T-cell (primary cell): ENCODE measurements around the genes SRSF6, JPH2 and FITM2.

GRCh38 chr20:43457334-43457946, at the start of gene SRSF6:
Gene SRSF6, plus strand, starts transcription at chr20:43457896.
- PRO-cap, 7 experiments = peak in 7 of 7 experiments; most common plus-strand start chr20:43457896 (in 7); most common minus-strand start chr20:43457429 (in 3)

GRCh38 chr20:43579711-43580710, 10.7 kb upstream of the IFT52 start:
- PRO-cap, 7 experiments = no peak in any of the 7 experiments

DNA sequence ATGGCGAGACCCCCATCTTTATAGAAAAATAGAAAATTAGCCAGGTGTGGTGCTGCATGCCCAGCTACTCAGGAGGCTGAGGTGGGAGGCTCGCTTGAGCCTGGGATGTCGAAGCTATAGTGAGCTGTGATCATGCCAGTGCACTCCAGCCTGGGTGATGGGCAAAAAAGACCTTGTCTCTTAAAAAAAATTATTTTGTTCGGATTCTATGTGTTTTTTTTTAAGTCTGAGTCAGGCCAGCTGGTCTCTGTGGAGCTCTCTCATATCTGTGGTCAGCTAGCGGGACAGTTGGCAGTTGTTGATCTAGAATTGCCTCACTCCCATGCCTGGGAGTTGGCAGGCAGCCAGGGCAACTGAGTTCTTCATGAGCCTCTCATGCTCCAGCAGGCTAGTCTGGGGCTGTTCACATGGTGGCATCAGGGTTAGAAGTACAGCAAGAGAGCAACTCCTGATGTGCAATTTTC, 6.9 kb upstream of the IFT52 start:
- PRO-cap, 7 experiments = no peak in any of the 7 experiments

DNA sequence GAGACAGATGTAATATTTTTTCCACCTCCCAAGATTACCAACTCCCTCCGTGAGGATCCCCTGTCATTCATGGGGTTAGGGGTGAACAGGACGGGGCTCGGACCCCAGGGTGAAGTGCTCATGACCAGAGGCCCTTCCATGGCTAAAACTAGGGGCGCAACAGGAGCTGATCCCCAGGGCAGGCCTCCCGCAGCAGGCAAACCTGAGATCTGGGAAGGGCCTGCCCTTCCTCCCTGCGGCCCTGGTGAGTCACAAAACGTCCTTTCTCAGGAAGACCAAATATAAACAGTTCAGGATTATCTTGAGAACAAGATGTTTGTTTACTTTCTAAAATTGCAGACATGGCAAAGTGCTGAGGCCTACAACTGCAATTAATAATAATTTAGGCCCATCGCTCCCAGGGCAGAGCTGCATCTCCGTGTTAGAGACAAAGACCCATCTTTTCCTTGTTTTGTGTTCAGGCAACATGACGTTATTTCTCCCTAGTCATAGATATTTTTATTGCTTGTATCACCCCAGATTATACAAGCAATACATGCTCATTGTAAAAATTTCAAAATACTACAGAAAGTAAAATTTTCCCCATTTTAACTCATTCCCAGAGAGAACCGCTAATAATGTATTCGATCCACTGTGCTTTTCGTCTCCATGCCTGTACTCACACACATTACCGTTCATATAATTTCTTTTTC, 64.7 kb upstream of the TOX2 start:
- PRO-cap, 7 experiments = no peak in any of the 7 experiments

DNA sequence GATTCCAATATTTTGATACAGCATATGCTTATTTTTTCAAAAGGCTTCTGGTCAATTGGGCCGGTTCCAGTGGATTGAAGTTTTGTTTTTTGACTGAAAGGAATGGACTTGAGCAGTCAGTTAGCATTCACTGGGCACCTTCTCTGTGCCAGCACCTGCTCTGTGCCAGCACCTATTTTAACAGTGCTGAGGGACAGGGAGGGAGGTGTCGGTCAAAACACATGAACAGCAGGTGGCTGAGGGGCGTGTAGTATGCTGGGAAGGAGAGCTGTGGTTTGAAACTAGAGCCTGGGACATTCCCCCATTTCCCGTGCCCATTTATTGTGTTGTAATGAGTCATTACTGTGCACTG, 86.9 kb downstream of the TOX2 start:
- PRO-cap, 7 experiments = no peak in any of the 7 experiments

DNA sequence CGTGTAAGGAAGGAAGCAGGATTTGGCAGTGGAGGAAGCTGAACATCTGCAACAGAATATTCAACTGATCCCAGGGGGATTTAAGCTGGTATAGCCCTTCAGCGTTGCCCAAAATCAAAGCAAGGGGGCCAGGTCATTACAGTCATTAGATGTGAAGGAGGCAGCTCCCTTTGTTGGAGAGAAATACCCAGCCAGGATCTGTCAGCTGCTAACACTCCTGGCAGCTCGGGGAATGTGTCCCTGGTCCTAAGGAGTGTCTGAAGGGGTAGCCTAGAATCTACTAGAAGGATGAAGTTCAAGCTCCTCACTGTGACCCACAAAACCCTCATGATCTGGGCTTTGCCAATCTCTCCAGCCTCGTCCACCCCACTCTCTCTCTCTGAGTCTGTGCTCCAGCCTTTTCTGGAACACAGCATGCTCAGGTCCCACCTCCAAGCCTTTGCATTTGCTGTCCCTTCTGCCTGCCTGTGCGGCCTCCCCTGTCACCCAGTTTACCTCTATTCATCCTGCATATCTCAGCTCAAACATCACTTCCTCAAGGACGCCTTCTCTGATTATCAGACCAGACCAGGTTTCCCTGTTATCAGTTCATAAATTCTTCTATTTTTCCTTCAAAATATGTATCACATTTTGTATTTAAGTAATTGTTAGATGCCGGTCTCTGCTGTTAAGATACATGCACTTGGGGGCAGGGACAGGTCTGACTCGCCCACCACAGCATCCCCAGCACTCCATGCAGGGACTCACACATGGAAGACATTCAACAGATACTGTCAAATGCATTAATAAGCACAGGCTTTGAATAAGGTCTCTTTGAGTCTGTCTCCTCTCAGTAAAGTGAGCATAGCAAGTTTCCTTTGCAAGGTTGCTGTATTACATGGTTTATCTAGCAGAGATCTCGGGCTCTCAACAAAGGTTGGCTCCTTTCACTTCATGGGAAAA, 15.5 kb downstream of the JPH2 start:
- PRO-cap, 7 experiments = no peak in any of the 7 experiments

- PRO-cap, 7 experiments = no peak in any of the 7 experiments
These were observed at the start of gene JPH2 for GRCh38 chr20:44186548-44187808. Gene JPH2, minus strand, starts transcription at chr20:44187188.

DNA sequence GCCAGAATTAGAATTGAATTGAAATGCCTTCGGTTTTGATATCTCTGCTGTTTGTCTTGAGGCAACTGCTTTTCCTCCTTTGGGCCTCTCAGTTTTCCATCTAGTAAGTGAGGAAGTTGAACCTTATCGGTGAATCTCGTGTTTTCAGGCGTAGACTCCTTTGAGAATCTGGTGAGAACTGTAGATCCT, 712 bp upstream of the OSER1 start:
- PRO-cap, 7 experiments = no peak in any of the 7 experiments

DNA sequence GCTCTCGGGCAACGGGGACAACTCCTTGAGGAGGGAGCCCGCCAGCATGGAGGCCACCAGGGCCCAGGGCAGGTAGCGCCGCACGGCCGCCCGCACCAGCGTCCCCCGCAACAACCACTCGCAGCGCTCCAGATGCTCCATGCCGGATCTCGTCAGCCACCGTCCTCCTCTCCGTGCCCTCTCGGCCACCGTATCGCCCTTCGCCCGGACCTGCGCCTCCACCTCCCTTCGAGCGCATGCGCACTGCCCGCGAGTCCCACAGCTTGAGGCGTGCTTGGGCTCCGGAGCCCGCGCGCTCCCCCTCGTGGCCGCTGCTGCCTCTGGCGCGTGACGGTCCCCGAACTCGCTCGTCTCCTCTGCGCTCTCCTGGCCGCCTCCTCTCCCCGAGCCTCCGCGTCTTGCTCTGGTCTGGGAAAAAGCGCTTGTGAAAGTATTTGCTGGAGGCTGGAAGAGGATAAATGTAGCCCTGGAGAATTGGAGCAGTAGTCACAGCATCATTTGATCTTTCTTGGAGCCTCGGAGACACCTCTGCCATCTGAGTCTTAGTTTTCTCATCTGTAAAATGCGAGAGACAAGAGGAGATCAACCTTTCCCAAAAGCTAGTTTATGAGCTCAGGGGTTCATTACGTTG, at the start of gene FITM2:
TSS of gene FITM2 (minus strand) at position 195 of the 631 bp plus-strand sequence.
- PRO-cap, 7 experiments = peak in 6 of 7 experiments; most common minus-strand start position 195 of the sequence (in 4)

DNA sequence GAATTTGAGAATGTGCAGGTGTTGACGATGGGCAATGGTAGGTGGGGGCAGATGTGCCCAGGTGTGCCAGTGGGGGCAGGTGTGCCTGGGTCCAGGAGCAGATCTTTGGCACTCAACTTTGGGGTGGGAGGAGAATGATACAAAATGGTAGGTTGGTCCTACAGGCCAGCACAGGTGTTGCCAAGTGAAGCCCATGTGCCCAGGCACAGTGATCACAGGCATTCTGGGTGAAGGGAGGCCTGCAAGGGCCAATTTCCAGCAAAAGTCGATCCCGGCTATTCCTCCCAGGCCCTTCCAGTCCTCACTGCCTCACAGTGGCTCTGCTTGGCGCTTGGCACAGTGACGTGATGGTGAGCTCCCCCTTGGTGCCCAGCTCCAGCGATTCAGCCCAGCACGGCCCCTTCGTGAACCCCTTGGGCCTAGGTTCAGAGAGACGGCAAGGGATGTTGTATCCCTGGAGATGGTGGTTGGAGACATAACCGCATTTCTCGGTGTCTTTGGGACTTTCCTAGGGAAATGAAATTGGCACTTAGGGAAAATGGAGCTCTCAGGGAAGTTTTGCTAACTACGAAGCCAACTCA, 46.0 kb downstream of the HNF4A start:
- PRO-cap, 7 experiments = no peak in any of the 7 experiments

GRCh38 chr20:44449856-44450817, 25.5 kb upstream of the TTPAL start:
- PRO-cap, 7 experiments = no peak in any of the 7 experiments

- PRO-cap, 7 experiments = no peak in any of the 7 experiments
These were observed 14.7 kb upstream of the TTPAL start for GRCh38 chr20:44460792-44461572.

DNA sequence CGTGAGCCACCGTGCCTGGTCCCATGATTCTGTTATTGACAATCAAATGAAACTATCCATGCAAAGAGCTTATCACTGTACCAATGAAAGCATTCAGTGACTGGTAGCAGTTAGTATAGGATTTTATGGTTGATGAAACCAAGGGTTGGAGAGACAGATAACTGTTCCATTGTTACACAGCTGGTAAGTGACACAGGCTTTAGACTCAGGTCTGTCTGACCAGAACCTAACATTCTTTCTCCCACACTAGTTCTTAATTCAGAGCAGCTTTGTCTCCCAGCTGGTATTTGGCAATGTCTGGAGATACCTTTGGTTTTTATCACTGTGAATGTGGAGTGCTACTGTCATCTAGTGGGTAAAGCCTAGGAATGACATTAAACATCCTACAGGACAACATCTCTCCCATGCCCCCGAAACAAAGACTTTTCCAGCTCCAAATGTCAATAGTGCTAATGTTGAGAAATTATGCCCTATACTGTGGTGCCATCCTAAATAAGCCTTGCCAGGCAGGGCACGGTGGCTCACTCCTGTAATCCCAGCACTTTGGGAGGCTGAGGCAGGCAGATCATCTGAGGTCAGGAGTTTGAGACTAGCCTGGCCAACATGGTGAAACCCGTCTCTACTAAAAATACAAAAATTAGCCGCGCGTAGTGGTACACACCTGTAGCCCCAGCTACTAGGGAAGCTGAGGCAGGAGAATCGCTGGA, 4.2 kb upstream of the TTPAL start:
- PRO-cap, 7 experiments = no peak in any of the 7 experiments

DNA sequence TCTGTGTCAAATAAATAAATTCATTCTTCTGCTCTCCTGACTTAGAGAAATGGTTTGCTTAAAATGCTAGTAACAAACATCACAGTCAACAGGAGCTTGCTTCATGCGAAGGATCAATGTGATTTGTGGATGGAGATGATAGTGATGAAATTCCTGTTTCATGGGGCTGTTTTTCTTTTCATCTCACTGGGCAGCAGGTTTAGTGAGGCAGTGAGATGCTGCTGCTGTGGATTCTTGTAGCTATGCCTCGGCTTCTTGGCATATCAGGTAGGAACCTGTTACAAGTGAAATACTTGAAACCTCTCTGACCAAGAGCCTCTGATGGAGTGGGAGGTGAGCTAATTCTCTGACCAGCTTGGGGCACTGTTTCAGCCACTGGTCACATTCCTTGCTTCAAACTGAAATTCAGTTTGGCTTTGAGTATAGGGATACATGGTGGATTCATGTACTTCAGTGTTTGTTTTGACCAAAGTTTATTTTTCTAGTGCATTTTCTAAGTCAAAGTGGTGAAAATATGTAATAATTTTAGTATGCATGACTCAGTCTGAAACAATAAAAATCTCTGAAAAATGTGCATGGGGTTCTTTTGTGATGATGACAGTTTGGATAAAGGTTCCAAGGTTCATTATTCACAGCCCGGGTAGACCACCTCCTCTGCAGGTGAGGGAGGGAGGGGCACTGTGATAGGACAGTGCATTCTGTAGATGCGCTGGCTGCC, 18.5 kb downstream of the TTPAL start:
- PRO-cap, 7 experiments = no peak in any of the 7 experiments

- PRO-cap, 7 experiments = no peak in any of the 7 experiments
These were observed 5.3 kb downstream of the PKIG start for GRCh38 chr20:44587669-44588115.

- PRO-cap, 7 experiments = no peak in any of the 7 experiments
These were observed 18.5 kb downstream of the PKIG start for GRCh38 chr20:44600620-44601603.

GRCh38 chr20:44609894-44610694, 27.7 kb downstream of the PKIG start:
- PRO-cap, 7 experiments = peak in 6 of 7 experiments; most common minus-strand start chr20:44610600 (in 6)

DNA sequence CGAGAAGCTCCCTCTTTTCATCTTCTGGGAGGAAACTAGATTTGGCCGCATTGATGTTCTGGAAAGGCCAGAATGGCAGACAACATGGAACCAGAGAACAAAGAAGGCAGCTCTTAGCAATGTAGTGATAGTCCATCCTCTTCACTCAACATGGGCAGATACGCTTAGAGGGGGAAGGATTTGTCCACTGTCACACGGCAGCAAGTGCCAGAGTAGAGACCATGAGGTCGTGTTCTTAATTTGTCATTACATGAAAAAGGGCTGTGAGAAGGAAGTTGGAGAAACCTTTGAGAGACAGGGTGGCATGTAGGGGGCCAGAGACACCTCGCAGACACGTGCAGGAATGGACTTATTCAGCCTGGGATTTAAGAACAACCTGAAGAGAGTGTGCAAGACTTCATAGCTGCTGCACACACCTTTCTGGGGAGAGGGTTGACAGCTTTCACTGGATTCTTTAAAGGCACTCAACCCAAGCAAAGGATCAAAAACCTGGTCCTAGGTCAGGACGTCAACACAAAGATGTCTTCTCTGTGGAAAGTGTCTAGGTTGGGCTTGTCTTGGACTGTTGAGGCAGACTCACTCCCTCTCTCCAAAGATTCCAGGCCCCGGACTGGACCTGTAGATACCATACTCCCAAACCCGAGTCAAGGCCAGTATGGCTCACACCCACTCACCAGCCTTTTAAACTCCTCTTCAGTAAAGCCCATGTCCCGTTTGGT, 31.0 kb downstream of the ADA start:
- PRO-cap, 7 experiments = no peak in any of the 7 experiments

DNA sequence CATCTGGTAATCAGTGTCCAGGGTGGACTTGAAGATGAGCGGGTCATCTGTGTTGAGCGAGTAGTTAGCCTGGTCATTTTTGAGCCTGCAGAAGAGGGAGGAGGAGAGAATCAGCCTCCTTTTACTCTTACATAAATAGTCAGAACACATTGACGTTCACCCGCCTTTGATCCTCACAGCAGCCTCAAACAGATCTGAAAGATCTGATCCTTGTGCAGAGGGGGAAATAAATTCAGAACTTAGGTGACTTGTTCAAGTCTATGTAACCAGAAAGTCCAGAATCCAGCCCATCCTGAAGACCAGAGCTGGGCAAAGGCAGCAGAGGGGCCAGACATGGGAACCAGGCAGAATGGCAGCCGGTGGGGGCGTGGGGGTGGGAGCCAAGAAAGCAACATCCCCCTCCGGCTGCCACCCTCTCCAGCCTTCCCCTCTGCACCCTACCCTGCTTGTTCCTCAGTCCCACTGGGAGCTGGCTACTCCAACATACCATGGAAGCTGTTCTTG, 30.4 kb downstream of the ADA start:
- PRO-cap, 7 experiments = no peak in any of the 7 experiments

DNA sequence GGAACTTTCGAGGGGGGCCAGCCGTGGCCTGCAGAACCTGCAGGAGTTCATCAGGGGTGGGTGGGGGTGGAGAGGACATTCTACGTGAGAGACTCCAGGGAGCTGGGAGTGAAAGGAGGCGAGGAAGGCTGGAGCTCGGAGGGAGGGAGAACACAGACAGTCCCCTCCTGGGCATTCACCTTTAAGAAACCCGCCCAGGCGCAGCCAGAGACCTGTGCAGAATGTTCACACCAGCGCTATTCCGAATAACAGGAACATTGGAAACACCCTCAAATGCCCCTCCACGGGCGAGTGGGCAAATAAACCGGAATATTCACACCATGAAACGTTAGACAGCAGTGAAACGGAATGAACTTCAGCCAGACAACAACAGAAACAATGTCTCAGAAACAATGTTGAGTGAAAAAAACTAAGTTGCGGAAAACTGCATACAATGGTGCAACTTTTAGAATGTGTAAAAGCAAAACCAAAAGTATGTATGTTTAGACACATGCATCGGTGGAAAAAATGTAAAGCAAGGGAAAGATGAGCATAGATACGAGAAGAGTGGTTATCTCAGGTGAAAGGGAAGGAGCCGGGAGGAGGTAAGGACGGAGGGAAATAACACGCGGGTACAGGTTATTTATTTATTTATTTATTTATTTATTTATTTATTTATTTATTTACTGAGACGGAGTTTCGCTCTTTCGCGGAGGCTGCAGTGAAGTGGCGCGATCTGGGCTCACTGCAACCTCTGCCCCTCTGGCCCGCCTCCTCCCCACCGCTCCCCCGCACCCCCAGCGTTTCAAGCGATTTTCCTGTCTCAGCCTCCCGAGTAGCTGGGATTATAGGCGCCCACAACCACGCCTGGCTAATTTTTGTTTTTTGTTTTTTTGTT, 856 bp upstream of the ADA start:
- PRO-cap, 7 experiments = peak in 2 of 7 experiments; most common plus-strand start position 485 of the sequence (in 1); most common minus-strand start position 707 of the sequence (in 2)